Tongue (tissue), 2 donors: ENCODE measurements around a stretch of chr9.

DNA sequence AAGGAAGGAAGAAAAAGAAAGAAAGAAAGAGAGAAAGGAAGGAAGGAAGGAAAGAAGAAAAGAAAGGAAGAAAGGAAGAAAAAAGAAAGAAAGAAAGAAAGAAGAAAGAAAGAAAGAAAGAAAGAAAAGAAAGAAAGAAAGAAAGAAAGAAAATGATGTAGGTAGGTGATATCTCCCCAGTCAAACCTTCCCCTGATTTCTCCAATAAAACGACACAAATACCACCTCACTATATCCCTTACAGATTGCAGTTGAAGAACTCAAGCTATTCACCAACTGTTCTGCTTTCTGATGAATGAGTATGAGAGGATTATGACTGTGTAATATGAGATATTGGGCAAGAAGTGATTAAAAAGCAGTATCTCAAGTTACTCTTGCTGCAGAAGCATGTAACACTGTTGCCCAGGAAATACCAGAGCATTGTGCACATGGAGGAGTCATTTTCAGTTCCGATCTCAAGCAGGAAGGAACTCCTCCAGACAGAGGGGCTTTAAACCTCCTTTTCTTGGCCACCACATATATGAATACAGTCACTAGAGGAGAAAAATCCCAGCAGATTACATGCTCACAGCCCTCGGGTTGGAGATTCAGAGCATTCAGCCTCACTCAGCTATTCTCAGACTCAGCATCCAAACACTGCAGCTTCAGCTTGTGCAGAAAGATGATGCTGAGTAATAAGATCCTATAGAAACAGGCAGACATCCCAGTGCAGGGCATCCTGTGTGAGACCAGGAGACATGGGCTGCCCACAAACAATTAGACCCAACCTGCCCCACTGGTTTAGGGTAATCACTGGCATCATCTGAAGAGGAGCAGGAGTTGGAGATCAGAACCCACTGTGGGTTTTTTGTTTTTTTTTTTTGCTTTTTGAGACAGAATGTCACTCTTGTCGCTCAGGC, 61.5 kb downstream of the UGCG start:
- RAMPAGE, long total RNA: no peak

DNA sequence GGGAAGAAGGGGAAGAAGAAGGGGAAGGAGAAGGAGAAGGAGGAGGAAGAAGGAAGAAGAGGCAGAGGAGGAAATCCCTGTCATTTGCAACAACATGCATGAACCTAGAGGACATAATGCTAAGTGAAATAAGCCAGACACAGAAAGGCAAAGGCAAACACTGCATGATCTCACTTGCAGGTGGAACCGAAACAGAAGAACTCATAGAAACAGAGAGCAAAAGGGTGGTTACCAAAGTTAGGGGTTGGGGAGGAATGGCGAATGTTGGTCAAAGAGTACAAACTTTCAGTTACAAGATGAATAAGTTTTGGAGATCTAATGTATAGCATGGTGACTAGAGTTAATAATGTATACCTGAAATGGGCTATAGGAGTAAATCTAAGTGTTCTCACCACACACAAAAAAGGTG, 135.5 kb downstream of the UGCG start:
- RAMPAGE, long total RNA: no peak

GRCh38 chr9:112061214-112062091, 113.6 kb downstream of the SUSD1 start:
- RAMPAGE, long total RNA: no peak

- RAMPAGE, long total RNA: no peak
These were observed 56.1 kb downstream of the SUSD1 start for GRCh38 chr9:112119031-112119322.

DNA sequence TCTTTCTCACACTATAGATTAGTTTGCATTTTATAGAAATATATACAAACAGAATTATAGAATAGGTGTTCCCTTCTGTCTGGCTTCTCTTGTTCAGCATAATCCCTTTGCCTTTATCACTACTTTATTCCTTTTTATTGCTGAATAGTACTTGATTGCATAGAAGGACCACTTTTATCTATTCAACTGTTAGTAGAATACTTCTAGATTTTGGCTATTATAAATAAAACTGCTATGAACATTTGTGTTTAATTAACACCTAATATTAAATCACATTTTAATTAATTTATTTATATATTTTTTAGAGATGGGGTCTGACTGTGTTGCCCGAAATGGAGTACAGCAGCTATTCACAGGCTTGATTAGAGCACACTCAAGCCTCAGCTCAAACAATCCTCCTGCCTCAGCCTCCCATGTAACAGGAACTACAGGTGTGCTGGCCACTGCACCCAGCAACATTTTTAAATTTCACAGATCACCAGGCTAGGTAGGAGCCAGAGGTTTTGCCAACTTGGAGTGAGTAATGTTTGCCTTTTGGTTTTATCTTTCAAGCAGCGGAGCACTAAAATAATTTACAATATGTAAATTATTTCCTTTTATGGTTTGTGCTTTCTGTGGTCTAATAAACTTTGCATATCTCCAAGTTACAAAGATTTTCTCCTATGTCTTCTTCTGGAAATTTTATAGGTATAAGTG, 66.9 kb upstream of the SUSD1 start:
- RAMPAGE, long total RNA: no peak

GRCh38 chr9:112760337-112760698, 9.8 kb downstream of the SNX30 start:
- RAMPAGE, long total RNA: no peak

DNA sequence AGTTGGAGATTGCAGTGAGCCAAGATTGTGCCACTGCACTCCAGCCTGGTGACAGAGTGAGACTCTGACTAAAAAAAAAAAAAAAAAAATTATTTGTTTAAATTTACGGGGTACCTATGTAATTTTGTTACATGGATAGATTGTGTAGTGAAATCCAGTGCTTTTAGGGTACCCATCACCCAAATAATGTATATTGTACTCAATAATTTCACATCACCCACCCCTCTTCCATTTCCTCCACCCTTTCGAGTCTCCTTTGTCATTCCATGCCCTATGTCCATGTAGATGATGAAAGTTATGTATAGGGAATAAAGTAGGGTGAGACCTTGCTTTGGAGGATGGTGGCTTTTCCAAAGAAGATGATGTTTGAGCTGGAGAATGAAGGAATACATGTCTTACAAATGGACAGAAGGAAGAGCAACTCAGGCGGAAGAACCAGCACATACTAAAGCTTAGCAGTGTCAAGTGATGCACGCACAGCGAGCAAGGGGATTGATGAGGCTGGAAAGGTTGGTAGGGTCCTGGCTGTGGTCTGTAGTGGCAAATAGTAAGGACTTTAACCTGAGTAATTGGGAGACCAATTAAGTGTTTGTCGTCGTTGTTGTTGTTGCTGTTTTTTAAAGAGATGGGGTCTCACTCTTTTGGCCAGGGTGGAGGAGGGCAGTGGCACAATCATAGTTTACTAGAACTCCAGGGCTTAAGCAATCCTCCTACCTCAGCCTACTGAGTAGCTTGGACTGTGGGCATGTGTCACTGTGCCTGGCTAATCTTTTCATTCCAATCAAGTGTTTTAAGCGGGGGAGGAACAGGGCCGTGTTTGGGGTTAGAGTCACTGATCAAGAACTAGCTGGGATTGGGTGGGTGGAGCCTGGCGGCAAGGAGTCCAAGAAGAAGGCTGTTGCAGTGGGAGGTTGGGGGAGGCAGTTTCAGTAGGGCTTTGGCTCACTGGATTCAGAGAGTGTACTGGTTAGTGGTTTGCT, 13.5 kb downstream of the SNX30 start:
- RAMPAGE, long total RNA: no peak

GRCh38 chr9:113011819-113012385, 44.6 kb downstream of the ZFP37 start:
- RAMPAGE, long total RNA: no peak

DNA sequence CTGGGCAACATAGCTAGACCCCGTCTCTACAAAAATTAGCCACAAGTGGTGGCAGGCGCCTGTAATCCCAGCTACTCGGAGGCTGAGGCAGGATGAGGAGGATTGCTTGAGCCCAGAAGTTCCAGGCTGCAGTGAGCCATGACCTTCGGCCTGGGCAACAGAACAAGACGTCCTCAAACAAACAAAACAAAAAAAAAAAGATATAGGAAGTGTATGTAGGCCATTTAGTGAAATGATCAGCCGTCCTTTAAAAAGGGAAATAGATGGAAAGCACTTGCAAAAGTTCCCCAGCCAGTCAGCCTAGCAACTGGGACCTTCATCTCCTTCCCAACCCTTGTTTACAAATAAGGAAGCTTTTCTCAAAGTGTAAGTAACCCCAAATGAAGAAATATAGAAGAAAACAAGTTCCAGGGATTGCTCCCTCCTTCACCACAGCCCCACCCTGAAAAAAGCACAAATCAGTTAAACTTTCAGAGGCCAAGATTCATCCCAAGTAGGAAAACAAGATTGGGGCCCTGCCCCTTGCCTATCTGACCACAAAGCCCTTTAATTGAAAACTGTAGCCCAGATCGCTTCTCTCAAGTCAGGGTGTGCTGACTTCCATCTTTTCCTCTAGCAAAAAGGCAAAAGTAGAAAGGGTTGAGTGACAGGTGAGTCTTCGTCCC, 1.1 kb downstream of the SLC31A2 start:
- RAMPAGE, long total RNA: no peak

GRCh38 chr9:113222366-113222864, 1.1 kb downstream of the SLC31A1 start:
- RAMPAGE, long total RNA: no peak

DNA sequence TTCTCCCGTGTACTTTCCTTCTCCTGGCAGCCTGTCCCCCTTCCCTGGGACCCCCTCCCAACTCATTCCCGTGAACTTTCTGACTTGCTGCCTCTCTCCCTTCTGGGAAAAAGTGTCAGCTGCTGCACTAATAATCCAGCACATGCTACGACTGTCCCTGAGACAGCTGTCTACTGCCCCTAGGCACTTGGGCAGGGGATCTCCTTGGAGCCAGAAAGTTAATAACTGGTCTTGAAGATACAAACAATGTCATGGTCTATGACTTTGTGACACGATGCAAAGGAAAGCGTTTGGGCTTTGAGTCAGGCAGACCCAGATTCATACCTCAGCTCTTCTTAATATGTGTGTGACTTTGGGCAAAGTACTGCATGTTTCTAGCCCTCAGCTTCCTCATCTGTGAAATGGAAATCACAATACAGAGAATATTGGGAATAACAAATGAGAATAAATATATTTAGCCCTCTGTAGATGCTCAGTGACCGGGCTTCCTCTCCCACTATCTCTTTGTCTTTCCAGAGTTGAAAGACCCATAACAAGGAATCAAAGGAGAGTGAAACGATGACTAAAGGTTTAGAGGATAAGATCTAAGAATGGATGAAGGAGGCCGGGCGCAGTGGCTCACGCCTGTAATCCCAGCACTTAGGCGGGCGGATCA, 10.2 kb upstream of the RNF183 start:
- RAMPAGE, long total RNA: no peak

- RAMPAGE, long total RNA: no peak
These were observed 5.2 kb upstream of the HDHD3 start for GRCh38 chr9:113381925-113382502.

GRCh38 chr9:113492139-113492830, 28.8 kb downstream of the RGS3 start:
- RAMPAGE, long total RNA: no peak

GRCh38 chr9:113558953-113559700, 95.6 kb downstream of the RGS3 start:
- RAMPAGE, long total RNA: no peak

DNA sequence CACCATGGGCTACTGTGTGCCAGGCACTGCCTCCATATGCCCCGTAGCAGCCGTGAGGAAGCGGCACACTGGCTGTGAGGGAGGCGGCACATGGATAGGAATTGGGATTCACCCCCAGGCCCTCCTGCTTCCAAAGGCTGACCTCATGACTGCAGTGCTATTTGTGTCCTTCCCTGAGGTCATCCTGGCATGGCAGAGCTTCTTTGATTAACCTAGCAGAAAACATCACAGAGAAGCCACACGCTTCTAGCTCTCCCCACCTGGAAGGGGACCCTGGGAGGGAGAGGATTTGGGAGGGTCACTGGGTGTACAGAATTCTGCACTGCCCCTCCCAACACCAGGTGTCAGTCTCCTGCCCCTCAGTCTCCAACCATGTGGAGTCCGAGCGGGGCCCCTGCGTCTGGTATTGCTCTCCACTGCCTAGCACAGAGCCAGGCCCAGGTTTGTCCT, 109.9 kb downstream of the RGS3 start:
- RAMPAGE, long total RNA: no peak

- RAMPAGE, long total RNA: no peak
These were observed 151.4 kb downstream of the RGS3 start for GRCh38 chr9:113614722-113615444.

- RAMPAGE, long total RNA: no peak
These were observed 170.0 kb upstream of the ZNF618 start for GRCh38 chr9:113705845-113706695.

- RAMPAGE, long total RNA: no peak
These were observed 88.7 kb downstream of the AMBP start for GRCh38 chr9:113989439-113989809.

GRCh38 chr9:114076329-114076840, 1.7 kb downstream of the AMBP start:
- RAMPAGE, long total RNA: no peak

GRCh38 chr9:114081916-114082405, 3.9 kb upstream of the AMBP start:
- RAMPAGE, long total RNA: no peak